Epithelial cell of alveolus of lung (primary cell): ENCODE results near the genes KDELR3, DMC1 and APOBEC3A.

- RAMPAGE, long total RNA: start-site peak on the plus strand at chr22:38468043-38468131, 243 and 553 reads in 2 replicates
- RRBS: 3% methylated on average over 22 of the region's 73 CpGs
These were observed at the start of gene KDELR3 for GRCh38 chr22:38467089-38468312. Gene KDELR3, plus strand, starts transcription at chr22:38468096.

DNA sequence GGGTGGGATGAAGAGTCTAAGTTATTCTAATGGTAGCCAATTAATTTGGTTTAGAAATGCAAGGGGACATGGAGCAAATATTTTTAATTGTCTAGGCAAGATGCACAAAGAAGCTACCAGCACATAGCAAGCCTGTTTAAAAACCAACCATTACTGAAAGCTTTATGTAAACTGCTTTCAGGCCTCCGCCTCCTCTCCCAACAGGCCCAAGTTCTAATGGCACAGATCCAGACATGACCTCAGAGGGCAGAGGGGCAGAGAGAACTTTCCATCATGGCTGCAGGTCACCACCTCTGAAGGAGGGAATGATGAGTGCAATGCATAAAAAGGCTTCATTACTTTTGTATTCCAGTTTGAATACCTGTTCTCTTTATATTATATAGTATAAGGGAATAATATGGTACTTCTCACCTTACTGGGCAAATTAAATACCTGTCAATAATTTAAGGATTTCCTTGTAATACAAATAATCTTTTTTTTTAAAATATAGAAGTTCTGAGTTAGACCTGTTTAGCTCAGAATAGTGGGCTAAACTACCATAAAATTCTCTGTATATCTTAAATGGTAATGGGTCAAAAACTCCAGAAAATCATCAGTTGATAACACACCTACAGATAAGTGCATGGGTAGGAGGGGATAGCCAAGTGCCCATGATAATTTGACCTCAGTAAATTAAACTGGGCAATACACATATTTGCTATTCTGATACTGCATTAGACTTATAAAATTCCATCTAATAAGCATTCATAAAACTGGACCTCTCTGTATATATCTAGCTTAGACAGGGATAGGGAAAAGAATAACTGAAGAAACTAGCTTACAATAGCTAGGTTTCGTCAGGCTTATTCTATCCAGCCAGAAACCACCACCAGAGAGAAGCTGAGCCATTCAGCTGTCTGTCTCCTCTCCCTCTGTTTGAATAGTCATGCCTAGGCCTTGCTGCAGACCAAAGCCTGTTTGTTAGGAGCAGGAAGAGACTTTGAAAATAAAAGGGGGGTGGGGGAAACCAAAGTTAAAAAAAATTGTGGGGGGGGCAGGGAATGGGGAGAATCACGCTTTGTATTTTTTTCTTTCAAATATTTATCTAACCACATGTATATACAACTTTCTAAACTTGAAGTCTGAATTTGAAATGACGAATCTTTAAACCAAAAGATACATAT lies 14.9 kb downstream of the DDX17 start:
- RAMPAGE, long total RNA: no peak
- RRBS: no CpG with 5 or more reads among the region's 4 CpGs

DNA sequence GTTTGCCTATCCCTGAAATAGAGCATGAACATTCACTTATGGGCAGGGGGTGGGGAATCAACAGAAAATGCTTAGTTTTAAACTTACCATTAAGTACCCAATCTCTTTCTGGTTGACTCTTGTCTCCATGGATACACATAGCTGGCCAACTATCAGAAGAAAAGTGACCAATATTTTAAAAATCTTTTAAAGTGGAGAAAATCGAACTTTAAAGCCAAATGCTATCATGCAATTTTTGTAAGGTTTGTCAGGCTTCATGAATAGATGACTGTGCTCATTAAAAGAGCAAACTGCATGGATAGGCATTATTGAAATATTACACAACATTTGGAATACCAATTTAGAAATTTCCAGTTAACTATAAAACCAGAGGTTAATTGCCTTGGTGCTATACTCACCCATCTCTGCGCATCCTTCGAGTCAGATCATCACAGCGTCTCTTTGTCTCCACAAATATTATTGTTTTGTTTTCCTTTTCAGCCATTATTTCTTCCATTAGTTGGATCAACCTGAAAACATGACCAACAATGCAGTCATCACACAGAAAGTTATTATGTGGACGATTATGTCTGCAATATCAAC lies 12.4 kb downstream of the DDX17 start:
- RAMPAGE, long total RNA: no peak
- RRBS: no CpG with 5 or more reads among the region's 5 CpGs

GRCh38 chr22:38499285-38499939 lies 6.7 kb downstream of the DDX17 start:
- RAMPAGE, long total RNA: no peak
- RRBS: no CpG with 5 or more reads among the region's 5 CpGs

GRCh38 chr22:38569638-38570336 lies at the start of gene DMC1:
Gene DMC1, minus strand, starts transcription at chr22:38570183.
- RAMPAGE, long total RNA: start-site peak on the minus strand at chr22:38570156-38570211, 34 and 52 reads in 2 replicates
- RRBS: no CpG with 5 or more reads among the region's 55 CpGs

GRCh38 chr22:38699749-38700139 lies 999 bp downstream of the JOSD1 start:
- RAMPAGE, long total RNA: no peak
- RRBS: no CpG with 5 or more reads among the region's 6 CpGs

- RAMPAGE, long total RNA: no peak
- RRBS: no CpG with 5 or more reads among the region's 28 CpGs
These were observed 20.0 kb downstream of the SUN2 start for GRCh38 chr22:38735317-38736664.

GRCh38 chr22:38737104-38737847 lies 18.5 kb downstream of the SUN2 start:
- RAMPAGE, long total RNA: no peak
- RRBS: no CpG with 5 or more reads among the region's 16 CpGs

DNA sequence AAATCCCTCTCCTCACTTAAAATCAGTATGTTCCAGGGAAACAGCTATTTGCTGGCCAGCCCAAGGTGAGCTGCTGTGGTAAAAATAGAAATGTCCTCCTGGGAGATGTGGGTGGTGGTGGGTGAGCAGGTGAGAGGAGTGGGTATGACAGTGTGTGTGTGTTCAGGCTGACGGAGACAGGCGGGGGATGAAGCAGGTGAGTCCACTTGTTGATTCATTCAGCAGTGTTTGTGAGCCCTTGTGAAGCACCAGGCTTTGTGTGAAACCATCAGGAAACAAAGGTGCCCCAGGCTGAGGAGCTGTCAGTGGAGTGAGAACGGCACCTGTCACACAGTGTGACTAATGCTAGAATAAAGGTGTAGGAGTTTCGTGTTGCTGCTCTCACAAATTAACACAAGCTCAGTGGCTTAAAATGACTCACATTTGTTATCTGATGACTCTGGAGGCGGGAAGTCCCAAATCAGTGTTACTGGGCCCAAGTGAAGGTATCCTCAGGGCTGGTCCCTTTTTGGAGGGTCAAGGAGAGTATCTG lies 1.9 kb upstream of the CBX6 start:
- RAMPAGE, long total RNA: no peak
- RRBS: no CpG with 5 or more reads among the region's 5 CpGs

DNA sequence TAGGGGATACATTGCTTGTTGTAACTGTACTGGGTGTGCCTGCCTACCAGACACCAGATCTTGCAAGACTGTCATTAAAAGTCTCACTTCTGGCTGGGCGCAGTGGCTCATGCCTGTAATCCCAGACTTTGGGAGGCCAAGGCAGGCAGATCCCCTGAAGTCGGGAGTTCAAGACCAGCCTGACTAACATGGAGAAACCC lies 35.4 kb upstream of the APOBEC3A start:
- RAMPAGE, long total RNA: no peak
- RRBS: no CpG with 5 or more reads among the region's 2 CpGs

GRCh38 chr22:38924246-38924892 lies 33.0 kb upstream of the APOBEC3A start:
- RAMPAGE, long total RNA: no peak
- RRBS: no CpG with 5 or more reads among the region's 9 CpGs

- RAMPAGE, long total RNA: no peak
- RRBS: no CpG with 5 or more reads among the region's 10 CpGs
These were observed 22.5 kb upstream of the APOBEC3A start for GRCh38 chr22:38934812-38935390.

- RAMPAGE, long total RNA: no peak
- RRBS: no CpG with 5 or more reads among the region's 11 CpGs
These were observed at the start of gene APOBEC3A for GRCh38 chr22:38957245-38957794. Gene APOBEC3A, plus strand, starts transcription at chr22:38957609.

GRCh38 chr22:38963908-38964497 lies 6.6 kb downstream of the APOBEC3A start:
- RAMPAGE, long total RNA: no peak
- RRBS: 79% methylated on average over 7 of the region's 10 CpGs

GRCh38 chr22:38981291-38981617 lies 893 bp upstream of the APOBEC3B start:
- RAMPAGE, long total RNA: no peak
- RRBS: no CpG with 5 or more reads among the region's 7 CpGs

DNA sequence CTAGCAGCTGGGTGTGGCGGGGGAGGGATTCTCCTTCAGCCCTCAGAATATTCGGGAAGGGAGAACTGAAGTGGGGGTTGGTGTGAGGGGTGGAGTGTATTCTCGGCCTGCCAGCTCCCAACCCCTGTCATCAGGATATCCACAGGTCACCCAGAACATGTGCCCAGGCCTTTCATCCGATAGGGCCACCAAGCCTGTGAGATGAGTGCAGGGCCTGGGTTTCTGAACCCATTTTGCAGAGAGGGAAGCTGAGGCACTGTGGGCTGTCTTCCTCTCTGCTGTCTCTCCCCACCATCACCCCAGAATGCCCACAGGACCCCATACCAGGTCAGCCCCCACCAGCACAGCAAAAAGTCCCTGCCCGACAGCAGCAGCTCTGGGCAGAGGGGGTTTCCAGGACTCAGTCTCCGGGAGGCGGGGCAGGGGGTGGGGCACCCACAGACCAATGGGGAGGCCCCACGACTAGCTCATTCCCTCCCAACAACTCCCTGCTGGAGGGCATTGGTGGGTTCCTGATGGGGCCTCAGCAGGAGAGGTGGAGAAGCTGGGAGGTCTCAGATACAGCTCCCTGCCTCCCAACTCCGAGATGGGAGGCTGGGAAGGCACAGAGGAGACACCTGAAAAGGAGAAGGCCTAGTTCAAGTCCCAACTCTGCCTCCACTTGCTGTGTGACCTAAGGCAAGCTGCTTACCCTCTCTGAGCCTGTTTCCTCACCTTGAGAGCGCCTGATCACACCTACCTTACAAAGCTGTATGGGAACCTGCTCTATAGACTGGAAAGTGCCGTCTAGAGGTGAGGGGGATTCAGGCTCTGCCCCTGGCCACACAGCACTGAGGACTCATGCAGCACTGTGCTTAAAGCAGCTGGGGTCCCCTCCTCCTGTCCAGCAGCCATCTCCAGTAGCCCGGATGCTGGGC lies 3.7 kb downstream of the CBX7 start:
- RAMPAGE, long total RNA: no peak
- RRBS: no CpG with 5 or more reads among the region's 12 CpGs

DNA sequence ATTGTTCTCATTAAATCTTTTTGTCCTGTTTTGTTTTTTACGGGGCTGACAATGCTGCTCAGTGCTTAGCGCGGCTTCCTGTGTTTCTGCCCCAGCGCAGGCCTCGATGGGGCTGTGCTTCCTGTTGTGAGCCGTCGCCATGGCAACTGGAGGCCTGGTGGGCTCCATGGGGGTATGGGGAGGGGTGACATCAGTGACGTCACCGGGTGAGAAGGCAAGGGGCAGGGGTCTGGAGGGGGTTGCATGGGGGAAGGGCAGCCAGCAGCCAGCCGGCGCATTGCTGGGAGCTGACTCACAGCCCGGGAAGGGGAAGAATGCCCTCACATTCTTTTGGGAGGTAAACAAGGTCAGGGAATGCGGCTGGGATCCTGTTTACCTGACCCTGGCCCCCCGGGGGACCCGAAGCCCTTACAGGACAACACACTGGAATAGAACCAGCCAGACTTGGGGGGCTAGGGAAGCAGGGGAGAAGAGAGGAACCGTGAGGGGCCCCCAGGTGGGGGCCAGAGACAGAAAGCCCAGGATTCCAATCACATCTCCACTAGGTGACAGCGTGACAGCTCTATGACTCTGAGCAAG lies 22.3 kb upstream of the CBX7 start:
- RAMPAGE, long total RNA: no peak
- RRBS: 3% methylated on average over 5 of the region's 17 CpGs

DNA sequence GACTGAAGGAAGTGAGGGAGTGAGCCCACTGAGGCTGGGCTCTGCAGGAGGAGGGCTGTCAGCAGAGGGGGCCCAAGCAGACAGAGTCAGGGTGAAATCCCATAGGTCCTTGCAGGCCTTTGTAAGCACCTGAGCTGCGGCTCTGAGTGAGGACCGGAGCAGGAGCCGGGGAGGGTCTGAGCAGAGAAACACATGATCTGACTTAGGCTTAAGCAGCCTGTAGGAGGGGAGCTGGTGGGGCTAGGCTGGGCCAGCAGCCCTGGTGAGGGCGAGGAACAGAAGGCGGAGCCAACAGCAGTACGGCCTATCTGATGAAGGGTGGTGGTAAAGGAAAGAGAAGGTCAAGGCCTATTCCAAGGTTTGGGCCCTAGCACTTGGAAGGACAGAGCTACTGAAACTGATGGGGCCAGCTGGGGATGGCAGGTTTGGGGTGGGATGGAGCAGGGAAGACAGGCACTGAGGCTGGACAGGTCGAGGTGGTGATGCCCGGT lies 27.0 kb upstream of the CBX7 start:
- RAMPAGE, long total RNA: no peak
- RRBS: no CpG with 5 or more reads among the region's 8 CpGs

DNA sequence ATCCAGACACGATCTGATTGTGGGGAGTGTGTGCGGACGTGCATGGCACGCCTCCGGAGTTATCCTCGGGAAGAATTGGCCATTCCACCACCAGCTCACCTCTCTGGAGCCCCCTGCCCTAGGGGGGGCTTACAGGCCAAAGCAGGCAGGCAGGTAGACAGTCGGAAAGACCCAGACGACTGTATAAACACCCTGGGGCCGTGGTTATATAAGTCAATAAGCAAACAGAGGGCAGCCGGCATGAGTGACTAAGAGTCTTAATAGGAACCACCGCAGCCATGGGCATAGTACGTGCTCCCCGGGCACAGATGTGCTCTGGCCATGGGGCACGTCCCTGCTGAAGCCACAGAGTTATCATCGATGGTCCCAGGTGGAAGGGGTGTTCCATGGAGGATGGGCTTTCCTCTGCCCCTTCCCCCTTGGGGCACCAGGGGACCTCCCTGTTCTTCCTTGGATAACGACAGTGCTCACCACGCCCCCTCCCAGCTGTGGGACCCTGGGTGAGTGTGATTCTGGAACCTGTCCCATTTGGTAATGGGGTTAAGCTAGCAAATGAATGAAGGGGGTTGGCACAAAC lies 7.3 kb upstream of the PDGFB start:
- RAMPAGE, long total RNA: no peak
- RRBS: 60% methylated on average over 4 of the region's 17 CpGs

DNA sequence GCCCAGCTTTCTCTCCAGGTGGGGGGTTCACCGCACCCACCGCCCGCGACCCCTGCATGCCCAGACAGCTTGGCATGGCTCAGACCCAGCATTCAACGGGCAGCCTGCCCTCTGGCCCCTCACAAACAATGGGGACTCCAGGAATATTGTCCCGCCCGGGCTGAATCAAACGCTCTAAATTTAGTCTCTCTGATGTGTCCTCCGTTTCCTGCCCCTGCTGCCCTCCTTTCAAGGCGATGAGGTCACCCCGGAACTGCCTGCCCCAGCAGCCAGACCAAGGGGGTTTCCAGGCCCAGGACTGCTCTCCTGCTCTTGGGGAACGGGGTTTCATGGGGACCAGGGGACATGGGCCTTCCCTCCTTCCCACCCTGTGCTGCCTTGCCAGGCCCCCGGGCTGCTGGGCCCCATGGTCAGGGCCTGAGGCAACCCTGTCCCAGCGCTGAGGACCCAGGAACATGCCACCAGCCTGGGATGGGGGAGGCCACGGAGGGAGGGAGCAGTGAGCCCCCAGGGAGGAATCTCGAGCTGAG lies 10.1 kb upstream of the PDGFB start:
- RAMPAGE, long total RNA: no peak
- RRBS: 3% methylated on average over 4 of the region's 16 CpGs